Tibial artery (tissue), 1 donor: ENCODE measurements around the genes BIN1 and PROC.

- PRO-cap = no peak
These were observed 179.2 kb downstream of the GLI2 start for GRCh38 chr2:120914561-120915559.

DNA sequence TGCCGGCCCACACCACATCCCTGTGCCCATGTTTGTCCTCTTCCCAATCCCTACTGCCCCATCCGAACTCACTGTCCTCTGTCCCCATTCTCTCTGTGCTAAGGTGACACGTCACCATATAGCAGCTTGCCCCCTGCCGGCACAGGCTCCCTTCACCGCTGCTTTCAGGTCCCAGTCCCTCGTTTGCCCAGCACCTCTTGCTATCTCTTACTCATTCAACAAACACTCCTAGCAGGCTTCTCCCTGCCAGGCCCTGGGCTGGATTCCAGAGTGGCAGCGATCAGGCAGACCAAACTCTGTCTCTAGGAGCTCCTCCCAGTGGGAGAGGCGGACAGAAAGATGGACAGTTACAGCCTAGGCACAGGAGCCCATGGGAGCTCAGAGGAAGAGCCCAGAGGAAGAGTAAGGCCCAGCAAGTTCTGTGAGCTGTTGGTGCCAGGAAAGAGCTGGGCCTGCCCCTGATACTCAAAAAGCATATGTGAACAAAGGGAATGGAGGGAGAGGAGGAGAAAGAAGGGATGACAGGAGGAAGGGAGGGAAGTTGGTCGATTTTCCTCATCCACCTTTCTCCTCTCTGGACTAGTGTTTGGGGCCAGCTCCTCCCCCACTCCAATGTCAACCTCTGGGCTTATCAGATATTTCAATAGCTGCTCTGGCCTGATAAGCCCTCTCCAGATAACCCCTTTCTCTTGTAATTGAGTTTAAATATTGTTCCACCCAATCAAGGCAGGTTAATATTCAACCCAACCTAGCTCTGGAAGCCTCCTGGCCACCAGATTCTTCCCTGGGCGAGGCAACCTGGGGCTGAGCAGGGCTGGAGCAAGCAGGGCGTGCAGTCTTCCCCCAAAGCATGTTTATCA is 74.1 kb downstream of the TFCP2L1 start:
- PRO-cap = no peak

DNA sequence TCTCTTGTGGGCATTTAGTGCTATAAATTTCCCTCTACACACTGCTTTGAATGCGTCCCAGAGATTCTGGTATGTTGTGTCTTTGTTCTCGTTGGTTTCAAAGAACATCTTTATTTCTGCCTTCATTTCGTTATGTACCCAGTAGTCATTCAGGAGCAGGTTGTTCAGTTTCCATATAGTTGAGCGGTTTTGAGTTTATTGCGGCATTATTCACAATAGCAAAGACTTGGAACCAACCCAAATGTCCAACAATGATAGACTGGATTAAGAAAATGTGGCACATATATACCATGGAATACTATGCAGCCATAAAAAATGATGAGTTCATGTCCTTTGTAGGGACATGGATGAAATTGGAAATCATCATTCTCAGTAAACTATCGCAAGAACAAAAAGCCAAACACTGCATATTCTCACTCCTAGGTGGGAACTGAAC is 154.5 kb upstream of the TFCP2L1 start:
- PRO-cap = no peak

DNA sequence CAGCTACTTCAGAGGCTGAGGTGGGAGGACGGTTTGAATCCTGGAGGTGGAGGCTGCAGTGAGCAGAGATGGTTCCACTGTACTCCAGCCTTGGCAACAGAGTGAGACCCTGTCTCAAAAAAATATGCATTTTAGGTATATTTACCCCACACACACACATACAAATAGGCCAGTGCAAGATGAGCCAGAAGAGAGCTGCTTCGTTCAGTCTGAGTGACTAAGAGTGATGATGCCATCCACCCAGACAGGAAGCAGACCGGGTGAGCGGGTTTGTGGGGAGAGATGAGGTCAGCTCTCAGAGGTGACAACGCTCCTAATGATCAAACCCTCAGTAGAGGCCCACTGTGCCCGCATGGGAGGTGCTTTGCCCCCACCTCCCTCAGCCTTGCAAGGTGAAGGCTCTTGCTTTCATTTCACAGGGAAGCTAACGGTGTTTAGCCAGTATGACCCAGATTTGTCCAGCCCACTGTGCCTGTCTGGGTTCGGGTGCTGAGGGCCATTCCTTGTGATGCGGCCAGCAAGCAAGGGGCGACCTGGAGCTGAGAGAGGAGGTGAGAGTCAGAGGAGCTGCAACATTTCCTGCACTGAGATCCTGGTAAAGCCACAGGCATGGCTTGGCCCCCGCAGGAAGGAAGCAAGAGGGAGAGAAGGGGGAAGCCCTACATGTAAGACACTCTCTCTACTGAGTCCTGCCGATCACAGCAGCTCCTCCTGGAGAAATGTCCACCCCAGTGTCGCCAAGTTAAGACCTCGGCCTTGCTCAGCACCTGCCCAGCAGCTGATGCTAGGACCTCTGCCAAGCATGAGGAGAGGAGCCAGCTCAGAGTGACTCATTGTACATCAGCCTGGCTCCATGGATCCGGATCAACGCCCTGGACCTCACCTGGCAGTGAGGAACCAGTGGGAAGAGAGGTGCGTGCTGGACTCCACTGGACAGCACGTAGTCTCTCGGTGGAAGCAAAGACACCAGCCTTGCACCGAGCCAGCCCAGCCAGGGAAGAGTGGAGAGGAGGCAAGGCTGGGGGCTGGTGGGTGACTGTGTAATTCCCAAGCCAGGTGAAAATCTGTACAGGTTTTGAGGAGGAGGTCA is 37.0 kb downstream of the NIFK start:
- PRO-cap = no peak

DNA sequence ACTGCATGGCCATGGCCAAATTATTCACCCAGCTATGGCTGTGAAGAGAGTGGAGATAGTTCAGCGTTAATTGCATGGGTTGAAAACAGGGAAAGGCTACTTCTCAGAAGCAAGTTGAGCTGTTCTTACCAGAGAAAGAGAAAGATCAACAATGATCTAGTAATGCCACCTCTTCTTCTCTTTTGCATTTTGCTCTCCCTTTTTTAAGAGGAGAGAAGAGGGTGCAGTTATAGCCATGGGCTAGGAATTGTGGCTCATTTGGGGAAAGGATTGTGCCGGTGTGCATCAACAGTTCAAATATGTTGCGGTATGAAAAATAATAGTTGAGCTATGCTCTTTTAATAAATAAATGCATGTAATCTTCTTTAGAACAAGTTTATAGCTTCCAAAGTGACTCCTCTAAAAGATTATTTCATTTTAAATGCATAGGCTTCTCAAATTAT is 851.2 kb downstream of the CNTNAP5 start:
- PRO-cap = no peak

DNA sequence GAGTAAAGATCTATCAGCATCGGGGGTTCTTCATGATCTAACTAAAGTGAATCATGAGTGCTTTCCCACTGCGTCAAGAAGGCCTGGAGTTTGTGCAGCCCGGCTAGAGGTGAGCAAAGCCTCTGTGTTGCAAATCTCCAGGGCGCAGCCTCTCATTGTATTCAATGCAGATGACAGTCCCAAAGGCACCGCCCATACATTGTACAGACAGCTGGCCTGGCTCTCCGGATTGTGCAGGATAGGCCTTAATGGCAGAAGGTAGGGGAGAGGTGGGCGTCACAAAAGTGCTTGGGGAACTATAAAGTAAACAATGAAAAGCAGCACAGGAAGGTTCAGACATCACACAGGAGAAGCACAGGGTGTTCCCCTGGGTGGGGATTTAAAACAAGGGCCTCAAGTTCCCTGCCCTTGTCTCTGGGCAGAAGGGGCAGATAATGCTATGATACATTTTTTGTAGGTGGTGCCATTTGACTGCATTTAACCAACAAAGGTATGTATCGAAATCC is 860 bp upstream of the GYPC start:
- PRO-cap = no peak

- PRO-cap = bidirectional peak, plus-strand start at chr2:126658338, minus-strand start at chr2:126658024
These were observed 1.8 kb downstream of the GYPC start for GRCh38 chr2:126657690-126658293.

GRCh38 chr2:126972017-126972360 is 73.3 kb downstream of the TEX51 start:
- PRO-cap = no peak

GRCh38 chr2:127003411-127003831 is 103.5 kb downstream of the BIN1 start:
- PRO-cap = no peak

DNA sequence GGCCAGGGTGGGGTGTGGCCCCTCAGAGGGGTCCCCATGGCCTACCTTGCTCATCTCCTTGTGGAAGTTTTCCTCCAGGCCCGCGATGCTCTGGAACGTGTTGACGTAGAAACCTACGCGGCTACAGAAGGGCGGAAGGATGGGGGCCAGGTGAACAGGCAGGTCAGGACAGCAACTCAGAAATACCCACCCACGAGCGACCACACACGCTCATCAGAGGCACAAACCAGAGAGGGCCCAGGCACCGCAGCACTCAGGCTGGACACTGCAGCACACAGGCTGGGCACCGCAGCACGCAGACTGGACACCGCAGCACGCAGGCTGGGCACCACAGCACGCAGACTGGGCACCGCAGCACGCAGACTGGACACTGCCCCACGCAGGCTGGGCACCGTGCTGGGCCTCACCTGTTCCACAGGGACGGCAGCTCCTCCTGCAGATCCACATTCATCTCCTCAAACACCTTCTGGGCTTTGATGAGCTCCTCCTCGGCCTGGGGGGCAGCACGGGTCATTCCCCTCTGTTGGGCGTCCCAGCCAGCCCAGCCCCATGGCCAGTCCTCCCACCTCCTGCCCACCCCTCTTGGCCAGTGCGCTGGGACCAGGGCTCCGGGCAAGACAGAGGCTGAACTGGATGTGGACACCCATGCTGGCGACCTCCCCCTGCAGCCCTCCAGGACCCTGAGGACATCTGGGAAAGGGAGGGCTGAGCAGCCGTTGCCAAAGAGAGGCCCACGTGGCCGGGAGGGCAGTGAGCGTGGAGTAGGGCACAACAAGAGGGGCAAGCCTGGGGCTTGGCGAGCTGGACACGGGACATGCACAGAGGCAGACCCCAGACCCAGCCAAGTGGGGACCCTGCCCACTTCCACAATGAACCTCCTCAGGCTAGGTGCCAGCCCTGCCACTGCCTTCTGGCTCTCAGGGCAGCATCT is 43.2 kb downstream of the BIN1 start:
- PRO-cap = no peak

- PRO-cap = bidirectional peak, plus-strand start at chr2:127065087, minus-strand start at chr2:127064781
These were observed 42.1 kb downstream of the BIN1 start for GRCh38 chr2:127064484-127065554.

- PRO-cap = no peak
These were observed 37.9 kb downstream of the BIN1 start for GRCh38 chr2:127068838-127069700.

DNA sequence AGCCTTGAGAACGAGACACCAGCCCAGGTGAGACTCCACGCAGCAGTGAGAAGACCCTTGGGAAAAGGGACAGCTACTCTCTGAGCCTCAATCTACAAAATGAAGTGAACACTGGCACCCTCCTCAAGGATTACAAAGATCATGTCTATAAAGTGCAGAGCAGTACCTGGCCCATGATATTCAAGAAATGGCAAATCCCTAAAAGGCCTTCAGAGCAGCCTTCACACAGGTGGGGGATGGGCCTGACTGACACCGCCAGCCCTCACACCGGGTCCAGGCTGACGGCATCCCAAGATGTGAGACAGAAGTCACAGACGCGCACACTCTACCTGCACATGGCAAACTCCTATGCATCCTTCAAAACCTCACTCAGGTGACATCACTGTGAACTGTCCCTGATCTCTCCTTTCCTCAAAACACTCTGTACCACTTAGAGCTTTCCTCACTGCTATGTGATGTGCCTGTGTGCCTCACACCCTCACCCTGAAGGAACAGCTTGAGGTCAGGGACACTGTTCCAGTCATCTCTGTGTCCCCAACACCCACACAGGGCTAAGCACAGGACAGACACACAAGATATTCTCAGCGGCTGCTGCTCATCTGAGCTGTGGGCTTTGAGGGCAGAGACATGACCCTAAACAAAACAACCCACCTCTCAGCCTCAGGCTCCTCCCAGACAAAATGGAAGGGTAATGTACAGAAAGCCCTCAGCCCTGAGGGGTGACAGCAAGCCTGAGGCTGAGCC is 27.6 kb downstream of the BIN1 start:
- PRO-cap = no peak

- PRO-cap = bidirectional peak, plus-strand start at chr2:127107264, minus-strand start at chr2:127107045
These were observed at the start of gene BIN1 for GRCh38 chr2:127106686-127107598. Gene BIN1, minus strand, starts transcription at chr2:127107154.

- PRO-cap = no peak
These were observed 1.4 kb upstream of the BIN1 start for GRCh38 chr2:127108364-127108660.

DNA sequence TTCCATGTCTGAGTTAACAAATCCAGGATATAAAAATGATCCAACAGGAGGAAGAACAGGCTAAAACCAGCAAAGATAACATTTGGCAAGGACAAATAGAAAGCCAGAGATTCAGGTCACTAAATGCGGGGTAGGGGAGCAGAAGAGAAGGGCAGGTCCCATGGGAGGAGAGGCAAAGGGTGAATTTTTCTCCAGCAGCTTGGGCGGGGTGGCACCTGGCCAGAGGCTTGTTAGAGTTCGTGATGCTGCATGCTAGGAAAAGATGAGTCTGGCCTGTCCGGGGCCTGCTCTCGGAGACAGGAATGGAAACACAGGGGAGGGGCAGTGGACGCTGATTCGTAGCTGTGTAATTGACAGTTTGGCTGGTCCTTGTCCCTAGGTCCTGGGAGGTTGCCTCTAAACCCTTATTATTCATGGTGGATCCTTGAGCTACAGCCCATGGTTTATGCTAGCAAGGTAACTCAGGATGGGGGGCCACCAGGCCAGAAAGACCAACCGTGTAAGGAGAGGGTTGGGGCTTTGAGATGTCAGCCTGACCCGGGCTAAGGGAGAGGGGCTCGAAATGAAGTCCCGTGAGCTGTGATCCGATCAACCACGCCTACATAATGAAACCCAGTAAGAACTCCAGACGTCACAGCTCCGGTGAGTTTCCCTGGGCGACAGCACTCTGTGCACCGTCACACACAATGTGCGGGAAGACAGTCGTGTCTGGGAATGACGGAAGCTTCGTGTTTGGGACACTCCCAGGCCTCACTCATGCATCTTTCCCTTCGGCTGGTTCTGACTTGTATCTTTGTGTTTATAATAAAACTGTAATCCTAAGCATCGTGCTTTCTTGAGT is 44.5 kb downstream of the CYP27C1 start:
- PRO-cap = bidirectional peak, plus-strand start at position 677 of the sequence, minus-strand start at position 688 of the sequence

DNA sequence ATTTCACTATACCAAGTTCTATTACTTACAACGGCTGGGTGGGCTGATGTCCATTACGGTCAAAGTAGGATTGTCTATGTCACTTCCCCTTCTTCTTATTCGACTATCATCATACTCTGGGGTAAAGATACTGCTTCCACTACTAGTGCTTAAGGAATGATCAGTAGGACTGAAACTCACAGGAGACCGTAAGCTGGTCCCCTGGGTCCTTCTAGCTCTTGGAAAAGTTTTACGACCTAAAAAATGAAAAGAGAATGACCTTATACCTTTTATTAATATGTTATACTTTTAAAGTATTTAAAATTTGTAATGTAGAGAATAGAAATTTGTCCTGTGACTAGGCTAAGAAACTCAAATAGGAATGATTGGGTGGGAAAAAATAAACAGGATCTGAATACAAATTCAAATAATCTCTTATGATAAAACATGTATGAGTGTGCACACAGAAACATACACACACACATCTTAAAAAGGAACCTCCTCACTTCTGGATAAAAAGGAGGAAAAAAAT is 28.1 kb upstream of the ERCC3 start:
- PRO-cap = no peak

GRCh38 chr2:127359637-127360117 is 28.1 kb downstream of the MAP3K2 start:
- PRO-cap = no peak

- PRO-cap = no peak
These were observed 2.4 kb upstream of the PROC start for GRCh38 chr2:127415635-127416487.

DNA sequence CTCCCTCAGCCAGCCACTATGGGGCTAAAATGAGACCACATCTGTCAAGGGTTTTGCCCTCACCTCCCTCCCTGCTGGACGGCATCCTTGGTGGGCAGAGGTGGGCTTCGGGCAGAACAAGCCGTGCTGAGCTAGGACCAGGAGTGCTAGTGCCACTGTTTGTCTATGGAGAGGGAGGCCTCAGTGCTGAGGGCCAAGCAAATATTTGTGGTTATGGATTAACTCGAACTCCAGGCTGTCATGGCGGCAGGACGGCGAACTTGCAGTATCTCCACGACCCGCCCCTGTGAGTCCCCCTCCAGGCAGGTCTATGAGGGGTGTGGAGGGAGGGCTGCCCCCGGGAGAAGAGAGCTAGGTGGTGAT is at the start of gene PROC:
TSS of gene PROC (plus strand) at position 221 of the 363 bp plus-strand sequence.
- PRO-cap = no peak